Cardiac ventricle fibroblast (primary cell): ENCODE data around the genes ABCC2, CWF19L1 and WNT8B.

- RAMPAGE, long total RNA = no peak
Measured at GRCh38 chr10:98168163-98169333, 34.1 kb downstream of the R3HCC1L start.

DNA sequence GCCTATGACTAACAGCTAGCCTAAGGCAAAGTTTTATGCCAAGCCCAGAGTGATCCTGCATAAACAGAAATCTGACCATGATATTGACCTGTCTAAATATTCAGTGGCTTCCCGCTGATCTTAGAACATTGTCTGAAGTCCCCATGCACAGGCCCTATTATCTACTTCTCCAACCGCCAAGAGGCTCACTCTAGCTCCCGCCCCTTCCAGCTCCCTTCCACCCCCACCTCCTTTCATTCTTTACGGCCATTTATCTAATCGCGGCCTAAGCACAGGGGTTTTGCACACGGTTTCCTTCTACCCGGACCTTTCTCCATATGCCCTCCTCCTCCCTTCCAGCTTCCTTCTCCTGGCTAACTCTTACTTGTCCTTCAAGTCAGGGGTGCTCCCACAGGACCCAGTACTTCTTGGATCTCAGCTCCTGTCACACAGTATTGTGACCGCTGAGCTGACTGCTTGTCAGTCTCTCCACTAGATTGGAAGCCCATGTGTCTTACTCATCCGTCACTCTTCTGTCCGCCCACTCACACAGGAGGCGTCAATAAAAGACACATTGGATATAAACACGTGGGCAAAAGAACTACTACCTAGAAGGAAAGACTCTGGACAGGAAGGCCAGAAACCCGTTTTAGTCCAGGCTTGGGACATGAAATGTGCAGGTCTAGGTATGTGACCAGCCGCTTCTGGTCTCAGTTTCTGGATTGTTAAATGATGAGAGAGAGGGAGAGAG lies 20.2 kb upstream of the HPS1 start:
- RAMPAGE, long total RNA = no peak

- RAMPAGE, long total RNA = no peak
Measured at GRCh38 chr10:99341894-99342642, 12.9 kb downstream of the CNNM1 start.

GRCh38 chr10:99426665-99427181 lies 3.7 kb downstream of the GOT1 start:
- RAMPAGE, long total RNA = no peak

DNA sequence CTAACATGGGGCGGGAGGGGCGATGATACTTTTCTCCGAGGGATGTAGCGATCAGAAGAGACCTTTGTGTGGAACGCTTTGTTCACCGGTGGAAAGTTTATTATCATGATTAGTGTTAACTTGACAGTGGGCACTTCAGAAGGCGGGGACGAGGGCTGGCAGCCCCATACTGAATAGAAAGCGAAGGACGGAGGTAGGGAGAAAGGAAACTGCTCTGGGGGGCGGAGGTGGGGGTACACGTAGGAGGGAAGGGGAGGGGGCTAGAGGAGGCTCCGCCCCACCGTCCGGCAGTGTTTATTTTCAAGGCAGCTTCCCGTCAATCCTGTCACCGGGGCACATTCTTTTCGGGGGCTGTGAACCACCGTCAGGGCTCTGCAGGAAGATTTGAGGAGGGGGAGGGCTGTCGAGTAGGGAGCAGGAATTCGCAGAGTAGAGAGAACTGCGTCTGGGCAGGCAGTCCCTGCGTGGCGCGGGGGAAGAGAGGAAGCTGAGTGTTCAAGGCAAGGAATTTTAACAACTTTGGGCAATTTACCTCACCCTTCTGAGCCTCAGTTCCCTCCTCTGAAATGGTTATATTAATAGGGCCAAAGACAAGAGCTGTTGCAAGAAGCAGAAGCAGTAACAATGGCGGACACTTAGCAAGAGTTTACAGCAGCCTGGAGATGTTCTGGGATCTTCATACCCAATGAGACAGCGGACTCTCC lies 9.3 kb upstream of the NKX2-3 start:
- RAMPAGE, long total RNA = no peak

- RAMPAGE, long total RNA = no peak
Measured at GRCh38 chr10:99595794-99596270, 24.4 kb downstream of the SLC25A28 start.

GRCh38 chr10:99659617-99660515 lies 557 bp downstream of the ENTPD7 start:
- RAMPAGE, long total RNA = no peak

GRCh38 chr10:99782385-99782856 lies at the start of gene ABCC2:
Gene ABCC2, plus strand, starts transcription at chr10:99782640.
- RAMPAGE, long total RNA = no peak

DNA sequence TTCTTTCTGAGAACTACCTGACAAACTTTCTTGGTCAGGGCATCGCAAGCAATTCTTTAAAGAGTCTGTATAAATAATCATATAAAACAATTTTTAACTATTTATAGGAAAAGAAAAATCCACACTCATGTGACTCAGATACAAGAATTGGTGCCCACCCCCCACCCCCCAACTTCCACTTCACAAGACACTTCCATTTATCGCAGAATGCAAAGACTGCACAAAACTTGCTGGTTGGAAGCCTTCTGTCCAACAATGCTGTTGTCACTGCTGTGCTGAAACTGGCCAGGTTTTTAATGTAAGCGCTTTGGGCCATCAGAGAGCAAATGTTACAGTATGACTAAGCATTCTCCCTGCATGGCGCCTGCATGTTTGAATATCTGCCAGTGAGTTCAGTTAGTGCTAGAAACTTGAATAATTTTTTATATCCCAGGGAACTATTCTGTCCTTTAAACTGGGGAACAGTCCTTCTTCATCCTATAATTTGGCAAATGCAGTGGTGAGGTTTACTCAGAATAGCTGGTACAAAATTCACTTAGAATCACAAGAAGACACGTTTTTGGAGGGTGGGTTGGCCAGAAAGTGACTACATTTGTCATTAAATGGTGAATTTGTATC lies 1.5 kb downstream of the ABCC2 start:
- RAMPAGE, long total RNA = no peak

DNA sequence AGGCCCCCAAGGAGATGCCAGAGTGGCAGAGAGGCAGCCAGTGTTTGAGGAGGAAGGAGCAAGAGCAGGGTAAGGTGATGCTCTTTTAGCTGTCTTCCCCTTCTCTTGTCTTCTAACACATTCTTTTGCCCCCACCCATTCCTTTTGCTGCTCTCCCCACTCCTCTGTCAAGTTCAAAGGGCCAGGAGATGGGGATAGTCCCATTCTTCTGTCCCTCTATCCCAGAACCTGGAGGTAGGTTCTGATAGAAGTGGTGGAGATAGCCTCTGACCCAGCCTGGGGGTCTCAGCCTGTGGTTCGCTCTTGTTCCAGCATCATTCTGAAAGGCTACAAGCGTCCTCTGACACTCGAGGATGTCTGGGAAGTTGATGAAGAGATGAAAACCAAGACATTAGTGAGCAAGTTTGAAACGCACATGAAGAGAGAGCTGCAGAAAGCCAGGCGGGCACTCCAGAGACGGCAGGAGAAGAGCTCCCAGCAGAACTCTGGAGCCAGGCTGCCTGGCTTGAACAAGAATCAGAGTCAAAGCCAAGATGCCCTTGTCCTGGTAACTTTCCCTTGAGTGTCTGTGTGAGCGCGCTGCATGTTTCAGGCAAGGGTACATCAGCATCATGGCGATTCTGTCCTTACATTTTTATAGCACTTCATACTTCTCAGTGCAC lies 14.5 kb downstream of the ABCC2 start:
- RAMPAGE, long total RNA = no peak

GRCh38 chr10:100187568-100188090 lies 1.8 kb upstream of the ERLIN1 start:
- RAMPAGE, long total RNA = no peak

DNA sequence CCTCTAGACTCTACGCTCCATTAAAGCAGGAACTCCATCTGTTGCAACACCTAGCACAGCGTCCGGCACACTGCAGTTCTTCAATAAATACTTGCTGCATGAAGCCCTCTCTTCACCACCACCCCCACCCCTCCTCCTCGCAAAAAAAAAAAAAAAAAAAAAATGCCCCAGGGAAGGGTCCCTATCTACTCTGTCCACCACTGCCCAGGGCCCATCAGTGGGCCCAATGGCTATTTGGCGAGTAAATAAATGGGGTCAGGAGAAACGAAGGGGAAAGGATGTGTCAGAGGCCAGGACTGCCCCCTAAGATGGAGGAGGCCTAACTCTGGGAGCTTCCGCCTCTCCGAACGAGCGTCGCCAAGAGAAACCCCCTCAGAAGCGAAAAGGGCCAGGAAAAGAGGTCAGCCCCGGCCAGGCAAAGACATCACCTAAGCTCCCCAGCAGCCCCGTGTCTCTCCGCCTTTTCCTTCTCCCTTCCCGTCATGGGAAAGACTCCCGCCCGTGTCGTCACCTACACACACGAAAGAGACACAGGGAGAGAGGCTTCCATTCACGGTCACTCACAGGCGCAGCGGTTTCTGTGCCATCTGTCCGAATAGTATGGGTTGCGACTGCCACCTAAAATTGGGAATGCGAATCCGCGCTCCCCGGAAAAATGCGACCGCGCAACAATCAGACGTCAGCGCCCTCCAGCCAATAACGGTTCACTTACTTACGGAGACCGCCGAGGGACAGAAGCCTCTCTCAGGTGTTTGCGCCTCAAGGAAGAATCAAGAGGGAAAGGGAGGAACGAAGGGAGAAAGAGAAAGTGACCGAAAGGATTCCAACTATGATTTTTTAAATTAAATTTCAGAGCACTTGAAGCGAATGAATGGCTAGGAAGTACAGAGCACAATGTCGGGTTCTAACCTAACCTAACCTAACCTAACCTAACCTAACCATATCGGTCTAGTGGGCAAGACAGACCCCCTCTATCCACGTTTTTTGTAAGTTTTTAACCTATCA lies at the start of gene CWF19L1:
Gene CWF19L1, minus strand, starts transcription at position 632 of the 1,005 bp plus-strand sequence.
- RAMPAGE, long total RNA = no peak

DNA sequence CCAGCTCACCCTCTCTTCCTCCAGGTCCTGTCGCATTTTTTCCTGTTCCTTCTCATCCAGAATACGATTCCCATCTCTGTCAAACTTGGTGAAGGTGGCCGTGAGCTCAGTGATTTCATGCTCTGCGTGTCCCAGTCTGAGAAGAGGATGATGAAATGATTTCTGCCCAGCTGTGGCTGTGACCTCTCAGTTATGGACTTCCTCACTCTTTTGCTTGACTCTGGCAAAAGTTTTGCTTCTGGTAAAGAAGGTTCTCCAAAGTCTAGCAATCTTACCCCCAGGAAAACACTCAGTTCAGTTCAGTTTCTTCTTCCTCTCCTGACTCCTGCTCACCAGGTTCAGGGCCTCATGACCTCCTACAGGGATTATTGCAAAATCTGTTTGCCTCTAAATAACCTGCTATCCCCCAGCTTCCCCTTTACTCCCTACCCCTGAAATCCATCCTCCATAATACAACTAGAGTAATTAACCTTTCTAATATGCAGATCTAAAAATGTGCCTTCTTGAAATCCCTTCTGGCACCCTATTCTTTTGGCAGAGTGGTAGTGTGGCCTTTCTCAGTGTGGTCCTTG lies 4.9 kb upstream of the BLOC1S2 start:
- RAMPAGE, long total RNA = no peak

GRCh38 chr10:100412907-100413447 lies 49.8 kb upstream of the WNT8B start:
- RAMPAGE, long total RNA = no peak

DNA sequence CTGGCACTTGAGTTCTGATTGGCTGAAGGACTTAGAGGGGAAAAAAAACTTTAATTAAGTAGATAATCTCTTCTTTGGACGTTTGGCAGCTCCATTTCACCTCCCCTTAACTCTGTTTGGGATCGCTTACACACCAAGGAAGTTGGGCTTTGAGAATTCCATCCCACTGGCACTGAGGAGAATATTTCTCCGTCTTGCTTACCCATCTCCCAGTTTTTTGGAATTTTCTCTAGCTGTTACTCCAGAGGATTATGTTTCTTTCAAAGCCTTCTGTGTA lies at the start of gene WNT8B:
Gene WNT8B, plus strand, starts transcription at position 92 of the 277 bp plus-strand sequence.
- RAMPAGE, long total RNA = no peak

DNA sequence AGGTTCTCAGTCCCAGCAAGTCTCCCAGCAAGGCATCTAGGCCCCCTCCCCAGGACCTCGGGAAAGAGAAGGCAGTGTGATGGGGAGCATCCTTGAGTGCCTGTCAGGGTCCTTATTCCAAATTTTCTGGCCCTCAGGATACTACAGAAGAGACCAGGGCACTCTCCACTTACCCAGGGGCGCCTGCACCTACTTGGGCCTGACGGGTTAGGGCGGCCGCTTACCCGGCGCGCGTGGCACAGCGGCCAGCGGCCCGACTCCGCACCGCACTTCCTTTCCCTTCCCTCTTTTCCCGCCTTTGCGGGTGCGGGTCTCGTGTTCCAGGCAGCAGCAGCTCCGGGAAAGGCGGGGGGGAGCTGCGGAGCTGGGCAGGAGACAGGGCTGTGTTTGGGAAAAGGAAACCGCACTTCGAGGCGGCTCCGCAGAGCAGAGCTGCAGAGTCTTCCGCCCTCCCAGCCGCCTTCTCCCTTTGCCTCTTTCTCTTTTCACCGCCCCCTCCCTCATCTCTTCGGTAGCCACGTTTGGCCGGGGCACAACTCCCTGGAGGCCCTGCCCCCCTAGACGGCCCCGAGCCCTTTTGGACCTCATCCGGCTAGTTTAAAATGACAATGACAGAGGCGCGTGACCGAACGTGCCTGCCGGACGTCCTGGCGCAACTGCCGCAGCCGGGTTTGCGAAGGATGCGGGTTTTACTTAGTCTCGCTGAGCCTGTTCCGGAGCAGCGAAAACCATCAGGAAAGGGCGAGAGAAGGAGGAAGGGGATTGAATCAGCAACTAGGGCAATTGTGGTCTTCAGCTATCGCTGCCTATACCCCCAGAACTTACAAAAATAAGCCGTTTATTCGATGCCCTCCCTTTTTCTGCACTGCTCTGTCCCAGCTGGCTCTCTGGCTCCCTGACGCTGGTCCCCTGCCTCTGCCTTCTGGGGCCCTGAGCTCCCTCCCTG lies 7.9 kb upstream of the PAX2 start:
- RAMPAGE, long total RNA = no peak

DNA sequence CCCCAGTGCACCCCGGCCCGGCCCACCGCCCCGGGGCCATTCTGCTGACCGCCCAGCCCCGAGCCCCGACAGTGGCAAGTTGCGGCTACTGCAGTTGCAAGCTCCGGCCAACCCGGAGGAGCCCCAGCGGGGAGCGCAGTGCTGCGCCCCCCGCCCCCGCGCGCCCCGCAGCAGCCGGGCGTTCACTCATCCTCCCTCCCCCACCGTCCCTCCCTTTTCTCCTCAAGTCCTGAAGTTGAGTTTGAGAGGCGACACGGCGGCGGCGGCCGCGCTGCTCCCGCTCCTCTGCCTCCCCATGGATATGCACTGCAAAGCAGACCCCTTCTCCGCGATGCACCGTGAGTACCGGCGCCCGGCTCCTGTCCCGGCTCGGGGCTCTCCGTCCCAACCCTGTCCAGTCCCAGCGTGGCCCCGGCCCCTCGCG lies 596 bp downstream of the PAX2 start:
- RAMPAGE, long total RNA = no peak

DNA sequence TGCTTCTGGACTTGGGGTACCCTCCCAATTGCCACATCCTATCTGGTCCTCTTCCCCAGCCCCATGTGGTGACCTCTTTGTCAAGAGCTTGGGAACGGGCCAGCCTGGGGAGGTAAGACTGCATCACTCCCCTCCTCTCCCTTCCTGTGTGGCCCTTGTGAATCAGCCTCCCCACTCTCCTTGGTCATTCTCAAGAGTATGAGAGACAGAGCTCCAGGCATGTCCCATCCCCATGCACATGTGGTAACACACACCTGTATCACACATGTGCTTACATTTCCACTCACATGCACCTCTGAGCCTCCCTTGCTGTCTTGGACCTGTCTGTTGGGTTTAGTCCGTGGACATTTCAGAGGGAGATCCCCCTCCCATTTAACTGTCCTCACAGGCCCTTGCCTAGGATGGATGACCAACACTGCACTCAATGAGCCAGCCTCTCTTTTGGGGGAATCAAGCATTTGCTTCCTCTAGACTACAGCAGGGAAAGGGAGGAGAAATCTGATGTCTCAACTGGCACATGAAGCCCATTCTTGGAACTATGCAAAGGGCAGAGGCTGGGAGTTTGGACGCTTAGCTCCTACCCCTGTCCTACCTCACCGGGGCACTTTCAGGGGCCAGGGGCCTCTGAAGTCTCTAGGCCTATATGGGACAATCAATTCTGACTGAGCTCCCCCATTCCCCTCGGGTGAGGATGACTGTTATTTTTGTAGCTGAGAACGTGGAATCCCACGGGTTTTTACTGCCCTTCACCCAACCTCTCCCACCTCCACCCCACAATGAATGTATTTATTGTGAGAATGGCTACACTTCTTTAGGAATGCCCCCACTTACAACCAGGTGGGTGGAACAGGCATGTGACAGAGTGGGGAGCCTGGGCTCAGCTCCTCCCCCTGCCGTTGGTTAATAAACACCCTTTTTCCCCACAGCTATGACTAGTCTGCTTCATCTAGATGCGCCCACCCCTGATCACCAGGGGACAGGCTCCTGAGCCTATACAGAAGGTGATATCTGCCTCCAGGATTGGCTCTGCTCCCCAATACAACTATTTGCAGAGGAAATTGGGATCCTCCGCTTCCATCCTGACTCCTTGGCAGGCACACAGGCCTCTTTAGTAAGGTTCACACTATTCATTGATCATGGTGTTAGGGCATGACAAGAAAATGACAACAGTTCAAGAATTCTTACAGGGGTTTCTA lies 2.2 kb downstream of the MRPL43 start:
- RAMPAGE, long total RNA = no peak

- RAMPAGE, long total RNA = no peak
Measured at GRCh38 chr10:100997602-100997999, 2.0 kb upstream of the LZTS2 start.

DNA sequence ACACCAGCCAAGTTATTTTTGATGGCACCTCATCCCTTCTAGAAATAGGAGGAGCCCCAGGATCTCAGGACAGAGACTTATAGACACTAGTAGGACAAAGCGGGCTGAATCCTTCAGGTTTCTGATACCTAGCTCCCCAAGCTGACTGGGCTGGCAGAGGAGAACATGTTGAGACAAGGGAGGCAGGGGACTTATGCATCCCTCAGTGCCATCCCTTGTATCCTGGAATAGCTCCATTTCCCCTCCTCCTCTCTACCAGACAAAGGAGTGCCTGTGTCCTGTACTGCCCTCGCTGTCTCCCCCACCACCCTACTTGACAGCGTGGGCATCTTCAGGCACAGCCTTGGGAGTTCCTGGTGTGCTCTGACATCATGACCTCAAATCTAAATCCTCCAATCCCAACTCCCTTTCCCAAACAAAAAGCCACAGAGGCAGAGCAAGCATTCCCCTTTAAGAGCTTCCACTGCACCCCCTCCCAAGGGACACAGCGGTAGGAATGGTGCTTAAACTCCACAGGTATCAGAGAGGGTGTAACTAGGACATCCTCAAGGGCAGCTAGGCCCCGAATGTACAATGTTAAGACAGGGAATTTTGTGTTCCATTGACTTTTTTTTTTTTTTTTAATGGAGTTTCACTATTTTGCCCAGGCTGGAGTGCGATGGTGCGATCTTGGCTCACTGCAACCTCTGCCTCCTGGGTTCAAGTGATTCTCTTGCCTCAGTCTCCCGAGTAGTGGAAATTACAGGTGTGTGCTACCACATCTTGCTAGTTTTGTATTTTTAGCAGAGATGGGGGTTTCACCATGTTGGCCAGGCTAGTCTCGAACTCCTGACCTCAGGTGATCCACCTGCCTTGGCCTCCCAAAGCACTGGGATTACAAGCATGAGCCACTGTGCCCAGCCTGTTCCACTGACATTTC lies 9.2 kb downstream of the SFXN3 start:
- RAMPAGE, long total RNA = no peak